Tibial nerve (tissue), 3 donors: ENCODE data around the genes AJUBA and MYH7.

DNA sequence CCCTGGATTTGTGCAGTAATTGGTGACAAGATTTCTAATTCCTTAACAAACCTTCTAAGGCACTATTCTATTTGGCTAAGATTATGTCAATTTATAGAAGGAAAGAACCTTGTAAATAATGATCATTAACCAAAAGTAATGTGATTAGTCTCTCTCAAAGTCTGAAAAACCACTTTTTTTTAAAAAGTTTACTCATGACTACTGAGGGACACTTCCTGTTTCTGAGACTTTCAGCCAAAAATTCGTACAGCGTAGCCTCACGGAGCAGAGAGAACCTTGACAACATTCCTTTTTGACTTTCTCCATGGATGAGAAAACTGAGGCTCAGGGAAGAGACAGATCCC lies 68.3 kb downstream of the DAD1 start:
- PRO-cap = no peak
- RAMPAGE, long total RNA, 3 experiments = no peak in any of the 3 experiments

- PRO-cap = no peak
- RAMPAGE, long total RNA, 3 experiments = no peak in any of the 3 experiments
Measured at GRCh38 chr14:22523988-22525120, 64.7 kb downstream of the DAD1 start.

- PRO-cap = no peak
- RAMPAGE, long total RNA, 3 experiments = no peak in any of the 3 experiments
Measured at GRCh38 chr14:22551476-22552121, 37.4 kb downstream of the DAD1 start.

- PRO-cap = no peak
- RAMPAGE, long total RNA, 3 experiments = no peak in any of the 3 experiments
Measured at GRCh38 chr14:22553882-22554081, 35.2 kb downstream of the DAD1 start.

DNA sequence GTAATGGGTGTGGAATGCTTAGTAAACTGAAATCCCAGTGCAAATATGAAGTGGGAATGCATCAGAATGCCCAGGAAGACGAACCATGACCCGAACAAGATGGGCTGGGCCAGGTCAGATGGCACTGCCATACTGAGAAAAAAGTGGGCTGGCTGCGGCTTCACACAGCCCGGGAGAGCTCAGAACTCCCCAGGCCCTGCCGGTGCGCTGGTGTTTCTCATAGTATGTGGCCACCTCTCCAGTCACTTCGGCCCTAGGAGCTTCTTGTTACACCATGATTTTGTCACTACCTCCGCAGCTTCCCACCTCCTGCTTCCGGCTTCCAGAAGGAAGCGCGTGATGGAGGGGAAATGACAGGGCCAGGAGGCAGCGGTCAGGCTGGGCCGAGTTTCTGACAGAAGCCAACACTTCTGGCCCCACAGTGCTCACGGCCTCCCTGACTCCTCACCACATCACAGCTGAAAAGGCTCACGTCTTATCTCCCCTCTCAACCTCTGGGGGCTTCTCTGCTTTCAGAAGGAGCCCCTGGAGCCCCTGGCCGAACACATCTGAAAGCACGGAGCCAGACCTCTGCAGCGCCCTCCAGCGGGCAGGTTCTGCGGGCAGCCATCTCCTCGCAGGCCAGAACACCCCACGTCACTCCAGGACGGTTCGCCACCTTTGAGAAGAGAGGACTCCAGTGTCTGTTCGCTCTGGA lies 30.7 kb downstream of the DAD1 start:
- PRO-cap = no peak
- RAMPAGE, long total RNA, 3 experiments = no peak in any of the 3 experiments

DNA sequence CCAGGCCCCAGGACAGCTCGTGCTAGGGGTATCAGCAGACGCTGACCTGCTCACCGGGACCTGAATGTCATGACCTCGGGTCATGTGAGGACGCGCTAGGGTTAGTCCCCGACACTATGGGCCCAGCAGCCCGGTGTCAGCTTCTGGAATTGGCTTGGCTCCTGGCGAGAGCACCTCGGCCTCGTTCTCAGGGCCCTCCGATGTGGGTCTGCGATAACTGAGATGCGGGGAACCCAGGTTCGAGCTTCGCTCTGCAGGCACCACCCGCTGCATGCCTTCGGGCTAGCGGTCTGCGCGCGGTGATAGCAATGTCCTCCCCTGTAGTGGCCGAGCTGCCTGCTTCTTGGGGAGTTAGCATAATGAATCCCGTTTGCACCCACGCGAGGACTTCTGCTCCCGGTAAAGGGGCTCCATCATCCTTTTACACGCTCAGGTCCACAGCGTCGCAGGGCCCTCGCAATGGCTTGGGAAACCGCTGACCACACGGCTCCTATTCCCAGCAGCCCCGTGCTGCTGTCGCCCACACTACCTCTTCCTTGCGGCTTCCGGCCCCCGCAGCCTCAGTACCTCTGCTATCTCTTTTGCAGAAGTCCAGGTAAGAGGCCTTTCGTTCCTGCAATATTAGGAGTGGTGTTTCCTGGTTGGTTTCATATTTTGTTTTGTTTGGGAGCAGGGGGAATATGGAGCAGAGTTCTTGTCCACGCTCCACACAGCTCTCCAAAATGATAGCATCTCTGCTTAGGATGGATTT lies 502 bp downstream of the OXA1L start:
- PRO-cap = no peak
- RAMPAGE, long total RNA, 3 experiments = no peak in any of the 3 experiments

DNA sequence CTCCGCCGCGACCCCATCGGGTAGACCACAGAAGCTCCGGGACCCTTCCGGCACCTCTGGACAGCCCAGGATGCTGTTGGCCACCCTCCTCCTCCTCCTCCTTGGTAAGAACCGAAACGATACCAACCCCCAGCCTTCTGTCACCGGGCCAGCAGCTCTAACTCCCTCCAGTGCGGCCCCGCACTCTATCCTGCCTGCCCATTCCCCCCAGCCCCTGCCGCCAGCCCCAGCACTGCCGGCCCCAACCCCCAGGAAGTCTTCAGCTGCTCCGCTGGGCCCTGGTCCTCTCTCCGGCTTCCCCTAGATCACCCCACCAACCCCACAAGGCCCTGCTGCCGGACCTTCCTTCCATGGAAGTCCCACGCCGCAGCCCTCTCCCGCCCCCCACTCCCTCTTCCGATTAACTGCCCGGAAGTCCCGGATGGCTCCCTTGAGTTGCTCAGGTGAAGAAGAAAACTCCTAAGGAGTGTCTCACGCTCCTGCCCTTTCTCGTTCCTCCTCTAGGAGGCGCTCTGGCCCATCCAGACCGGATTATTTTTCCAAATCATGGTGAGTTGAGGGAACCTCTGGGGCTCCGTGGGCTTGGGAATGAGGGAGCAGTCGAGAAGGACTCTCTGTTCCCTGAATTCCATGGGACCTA lies 814 bp downstream of the LRP10 start:
- PRO-cap = bidirectional peak, plus-strand start at position 570 of the sequence, minus-strand start at position 376 of the sequence
- RAMPAGE, long total RNA, 3 experiments = no peak in any of the 3 experiments

GRCh38 chr14:22955852-22956343 lies 992 bp downstream of the HAUS4 start:
- PRO-cap = no peak
- RAMPAGE, long total RNA, 3 experiments = no peak in any of the 3 experiments

GRCh38 chr14:22982159-22983271 lies at the start of gene AJUBA:
Gene AJUBA (minus strand): TSS chr14:22982551.
- PRO-cap = bidirectional peak, plus-strand start at chr14:22982900, minus-strand start at chr14:22982580
- RAMPAGE, long total RNA, 3 experiments = start-site peak on the plus strand in 3 of 3 experiments, at chr14:22982666-22982932 at its widest, 6 to 24 reads per replicate

- PRO-cap = no peak
- RAMPAGE, long total RNA, 3 experiments = no peak in any of the 3 experiments
Measured at GRCh38 chr14:23070342-23071186, 13.2 kb upstream of the CDH24 start.

GRCh38 chr14:23114949-23115938 lies 3.8 kb downstream of the CEBPE start:
- PRO-cap = no peak
- RAMPAGE, long total RNA, 3 experiments = no peak in any of the 3 experiments

DNA sequence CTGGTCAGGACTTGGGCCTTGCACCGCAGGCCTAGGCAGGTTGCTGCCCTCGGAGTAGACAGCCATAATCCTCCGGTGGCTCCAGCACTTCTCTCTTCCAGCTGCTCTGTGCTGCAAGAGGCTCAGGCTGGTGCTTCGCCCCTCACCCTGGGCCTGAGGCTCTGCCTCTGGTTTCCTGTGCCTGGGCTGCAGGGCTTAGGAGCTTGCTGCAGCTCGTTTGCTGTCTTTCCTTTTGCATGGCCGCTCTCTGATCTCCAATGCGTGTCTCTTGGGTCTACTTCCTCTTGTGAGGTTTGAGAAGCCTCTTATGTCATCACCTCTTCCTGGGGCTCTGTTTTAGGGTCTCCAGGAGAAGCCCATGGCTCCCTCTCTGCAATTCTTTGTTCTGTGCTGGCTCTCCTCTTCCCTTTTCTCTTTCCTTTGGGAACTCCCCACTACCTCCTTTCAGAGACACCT lies 969 bp upstream of the CEBPE start:
- PRO-cap = no peak
- RAMPAGE, long total RNA, 3 experiments = no peak in any of the 3 experiments

DNA sequence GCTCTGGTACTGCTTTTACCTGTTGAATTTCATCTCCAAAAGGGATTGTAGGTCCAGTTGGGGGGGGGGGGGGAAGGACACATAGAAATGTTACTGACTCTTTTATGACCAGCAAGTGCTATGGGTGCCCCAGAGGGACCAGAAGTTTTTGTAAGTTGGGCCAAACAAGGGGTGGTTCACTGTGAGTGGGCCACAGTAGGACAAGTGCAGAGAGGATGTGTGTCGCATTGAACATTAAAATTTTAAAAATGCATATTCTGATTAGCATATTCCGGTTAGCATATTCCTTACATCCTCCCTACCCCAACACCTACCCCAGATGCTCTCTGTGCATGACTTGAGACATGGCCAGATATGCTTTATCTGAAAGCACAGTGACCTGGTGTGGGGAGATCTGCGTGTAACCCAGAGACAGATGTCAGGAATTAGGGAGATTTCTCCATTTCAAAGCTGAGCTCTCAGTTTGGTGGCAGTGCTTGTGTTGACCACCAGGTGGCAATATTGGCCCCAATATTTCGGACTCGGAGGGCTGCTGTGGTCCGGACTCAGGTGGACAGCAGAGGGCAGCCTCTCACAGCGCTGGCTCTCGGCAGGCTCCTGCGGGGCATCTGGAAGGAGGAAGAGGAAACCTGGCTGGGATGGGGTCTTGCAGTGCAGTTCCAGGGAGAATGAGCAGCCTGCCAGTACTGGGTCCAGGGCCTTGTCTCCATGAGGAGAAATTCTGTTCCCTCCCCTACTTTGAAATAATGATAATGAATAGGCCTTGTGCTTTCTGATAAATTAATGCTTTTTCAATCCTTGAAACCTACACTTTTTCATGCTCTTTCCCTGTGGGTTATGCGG lies 1.6 kb upstream of the CEBPE start:
- PRO-cap = no peak
- RAMPAGE, long total RNA, 3 experiments = no peak in any of the 3 experiments

DNA sequence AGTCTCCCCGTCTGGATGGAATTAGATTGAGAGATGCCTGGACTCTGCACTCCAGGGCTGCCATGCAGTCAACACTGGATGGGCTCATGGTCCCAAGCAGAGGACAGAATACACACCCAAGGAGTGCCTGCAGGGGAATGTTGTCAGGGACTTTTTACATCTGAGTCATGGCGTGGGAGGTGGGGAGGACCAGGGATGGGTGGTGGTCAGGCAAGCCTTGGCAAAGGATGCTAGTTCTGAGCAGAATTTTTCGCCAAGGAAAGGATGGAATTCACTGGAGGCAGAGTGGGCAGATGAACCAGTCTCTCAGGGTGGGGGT lies 1.6 kb downstream of the BCL2L2 start:
- PRO-cap = no peak
- RAMPAGE, long total RNA, 3 experiments = no peak in any of the 3 experiments

DNA sequence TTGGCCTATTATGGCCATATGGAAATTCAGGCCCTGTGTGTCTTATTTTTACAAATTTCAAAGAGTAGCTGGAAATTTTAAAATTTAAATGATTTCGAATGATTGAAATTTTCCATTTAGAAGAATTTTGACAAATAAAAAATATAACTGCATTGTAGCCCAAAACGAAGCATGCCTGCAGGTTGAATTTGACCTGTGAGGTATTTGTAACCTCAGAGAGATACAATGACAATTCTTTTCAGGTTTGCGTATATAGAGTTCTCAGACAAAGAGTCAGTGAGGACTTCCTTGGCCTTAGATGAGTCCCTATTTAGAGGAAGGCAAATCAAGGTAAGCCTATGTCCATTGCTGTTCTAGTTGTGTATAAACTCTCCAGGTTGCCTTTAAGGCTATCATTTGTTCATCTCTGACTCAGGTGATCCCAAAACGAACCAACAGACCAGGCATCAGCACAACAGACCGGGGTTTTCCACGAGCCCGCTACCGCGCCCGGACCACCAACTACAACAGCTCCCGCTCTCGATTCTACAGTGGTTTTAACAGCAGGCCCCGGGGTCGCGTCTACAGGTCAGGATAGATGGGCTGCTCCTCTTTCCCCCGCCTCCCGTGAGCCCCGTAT lies 2.6 kb downstream of the PABPN1 start:
- PRO-cap = no peak
- RAMPAGE, long total RNA, 3 experiments = start-site peak on the plus strand in 1 of 3 experiments, centred at position 275 of the sequence, 68 reads per replicate

- PRO-cap = no peak
- RAMPAGE, long total RNA, 3 experiments = no peak in any of the 3 experiments
Measured at GRCh38 chr14:23366017-23366120, 897 bp upstream of the EFS start.

DNA sequence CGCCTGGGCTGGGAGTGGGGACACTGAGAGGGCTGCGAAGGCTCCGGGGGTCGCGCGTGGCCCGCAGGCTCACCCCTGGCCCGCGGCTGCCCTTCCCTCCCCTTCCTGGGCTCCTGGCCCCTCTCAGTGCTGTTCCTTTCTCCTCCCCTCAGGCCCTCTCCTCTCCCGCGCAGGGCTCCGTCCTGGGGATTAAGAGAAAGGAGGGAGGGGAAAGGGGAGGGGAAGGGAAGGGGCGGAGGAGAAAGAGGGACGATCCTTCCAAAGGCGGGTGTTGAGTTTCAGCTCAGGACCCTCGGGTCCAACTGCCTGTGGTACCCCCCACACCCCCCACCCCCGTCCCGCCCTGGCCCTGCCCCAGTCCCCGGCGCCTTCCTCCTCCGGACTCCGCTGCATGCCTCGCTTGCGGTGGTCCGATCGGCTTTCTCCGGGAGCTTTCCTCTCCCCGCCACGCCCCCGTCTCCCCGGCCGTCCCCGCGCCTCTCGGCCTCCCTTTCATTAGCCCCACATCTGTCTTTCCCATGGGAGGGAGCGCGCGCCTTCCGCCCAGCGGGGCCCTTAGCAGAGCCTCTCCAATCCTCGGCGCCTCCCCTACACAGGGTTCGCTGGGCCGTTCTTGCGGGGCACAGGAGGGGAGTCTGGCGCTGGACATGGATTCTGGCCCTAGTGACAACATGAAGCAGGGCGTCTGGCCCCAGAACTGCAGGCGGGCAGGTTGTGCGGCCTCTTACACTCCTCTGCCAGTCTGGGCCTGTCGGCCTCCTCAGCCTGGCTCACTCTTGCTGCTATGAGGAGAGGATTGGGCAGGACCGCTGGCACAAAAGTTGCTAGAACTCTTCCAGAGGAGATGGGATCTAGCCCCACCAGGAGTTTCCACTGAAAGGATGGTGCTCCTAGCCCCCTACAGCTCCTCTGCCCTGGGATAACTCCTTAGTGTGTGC lies 1.4 kb upstream of the EFS start:
- PRO-cap = bidirectional peak, plus-strand start at position 572 of the sequence, minus-strand start at position 164 of the sequence; unidirectional peak, minus-strand start at position 699 of the sequence; unidirectional peak, minus-strand start at position 736 of the sequence
- RAMPAGE, long total RNA, 3 experiments = no peak in any of the 3 experiments

DNA sequence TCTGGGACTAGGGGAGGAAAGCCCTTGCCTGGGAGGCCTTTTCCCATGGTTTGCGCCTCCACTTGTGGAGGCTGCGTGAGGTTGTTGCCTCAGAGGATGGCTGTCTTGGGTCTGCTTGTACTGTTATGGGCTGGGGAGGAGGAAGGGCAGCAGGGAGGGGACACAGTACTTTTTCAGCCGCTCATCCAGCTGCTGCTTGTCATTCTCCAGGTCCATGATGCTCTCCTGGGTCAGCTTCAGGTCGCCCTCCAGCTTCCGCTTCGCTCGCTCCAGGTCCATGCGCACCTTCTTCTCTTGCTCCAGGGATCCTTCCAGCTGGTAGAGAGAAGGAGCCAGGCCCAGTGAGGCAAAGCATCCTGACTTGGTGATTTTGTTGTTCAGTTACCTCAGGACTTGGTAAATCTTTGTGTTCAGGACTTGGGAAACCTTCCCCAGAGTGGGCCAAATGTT lies 13.4 kb downstream of the MYH7 start:
- PRO-cap = no peak
- RAMPAGE, long total RNA, 3 experiments = no peak in any of the 3 experiments

- PRO-cap = no peak
- RAMPAGE, long total RNA, 3 experiments = no peak in any of the 3 experiments
Measured at GRCh38 chr14:23435434-23436378, at the start of gene MYH7. Gene MYH7 (minus strand): TSS chr14:23435660.

DNA sequence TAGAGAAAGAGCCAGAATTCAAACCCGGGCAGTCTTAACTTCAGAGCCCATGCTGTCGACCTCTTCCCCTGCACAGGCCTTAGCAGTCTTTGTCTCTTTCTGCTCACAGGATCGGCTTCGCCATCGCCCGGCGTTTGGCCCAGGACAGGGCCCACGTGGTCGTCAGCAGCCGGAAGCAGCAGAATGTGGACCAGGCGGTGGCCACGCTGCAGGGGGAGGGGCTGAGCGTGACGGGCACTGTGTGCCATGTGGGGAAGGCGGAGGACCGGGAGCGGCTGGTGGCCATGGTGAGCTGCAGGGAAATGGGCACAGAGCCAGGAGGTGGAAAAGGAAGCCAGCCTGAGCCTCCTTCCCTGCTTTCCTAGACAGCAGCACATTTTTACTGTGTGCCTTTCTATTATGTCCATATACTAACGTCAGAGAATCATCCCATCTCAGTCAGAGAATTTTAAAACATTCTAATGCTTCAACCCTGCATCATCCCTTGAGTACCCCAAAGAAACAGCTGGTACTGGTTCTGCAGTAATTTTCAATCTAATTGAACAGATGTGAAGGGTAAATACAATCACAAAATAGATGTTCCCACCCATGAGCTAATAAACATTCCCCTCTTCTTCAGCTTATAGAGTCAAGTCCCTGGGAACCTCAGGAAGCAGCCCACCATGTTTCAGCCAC lies 1.5 kb downstream of the DHRS4L2 start:
- PRO-cap = no peak
- RAMPAGE, long total RNA, 3 experiments = no peak in any of the 3 experiments